ENCODE data around the genes LAMTOR4, ZCWPW1 and MEPCE.

DNA sequence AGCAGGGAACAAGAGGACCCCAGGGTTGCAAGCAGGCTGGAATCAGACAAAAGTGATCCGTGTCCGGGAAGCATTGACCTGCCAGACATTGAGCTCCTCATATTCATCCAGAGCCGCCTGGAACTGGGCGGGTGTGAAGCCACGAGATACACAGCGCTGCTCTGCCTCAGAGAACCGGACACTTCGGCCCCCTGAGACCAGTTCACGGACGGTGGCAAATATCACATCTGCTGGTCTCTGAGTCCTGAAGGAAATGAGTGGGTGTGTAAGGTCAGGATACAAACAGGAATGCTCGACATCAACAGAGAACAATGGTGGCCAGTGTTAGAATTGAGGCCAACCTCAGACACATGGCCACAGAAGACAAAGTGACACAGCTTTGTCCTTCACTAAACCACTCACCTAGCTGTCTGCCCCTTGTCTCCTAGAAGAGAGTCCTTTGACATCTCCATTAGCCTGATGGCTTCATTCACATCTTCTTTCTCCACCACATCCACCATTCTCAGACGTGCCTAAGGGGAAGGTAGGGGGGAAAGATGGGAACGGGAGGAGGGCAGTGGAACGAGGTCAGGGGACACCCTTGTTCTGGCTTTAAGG, 4.2 kb downstream of the COPS6 start:
- PRO-cap, result no peak

DNA sequence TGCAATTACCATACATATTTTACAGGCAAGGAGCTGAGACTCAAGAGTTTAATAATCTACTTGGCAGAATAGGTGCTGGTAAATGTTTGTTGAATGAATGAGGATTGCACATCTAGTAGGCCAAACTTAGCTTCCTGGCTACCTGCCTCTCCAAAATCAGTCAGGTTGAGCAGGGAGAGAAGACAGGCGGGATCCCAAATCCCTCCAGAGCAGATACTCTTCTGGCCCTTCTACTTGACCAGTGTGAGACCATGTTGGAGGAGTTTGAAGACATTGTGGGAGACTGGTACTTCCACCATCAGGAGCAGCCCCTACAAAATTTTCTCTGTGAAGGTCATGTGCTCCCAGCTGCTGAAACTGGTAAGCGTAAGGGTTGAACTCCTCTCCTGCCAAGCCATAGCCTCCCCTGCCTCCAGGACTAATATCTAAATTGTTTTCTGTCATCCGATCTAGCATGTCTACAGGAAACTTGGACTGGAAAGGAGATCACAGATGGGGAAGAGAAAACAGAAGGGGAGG, 2.4 kb upstream of the MBLAC1 start:
- PRO-cap, result no peak

GRCh38 chr7:100127342-100127878, 643 bp downstream of the MBLAC1 start:
- PRO-cap, result bidirectional peak, plus-strand start at chr7:100127751, minus-strand start at chr7:100127800

DNA sequence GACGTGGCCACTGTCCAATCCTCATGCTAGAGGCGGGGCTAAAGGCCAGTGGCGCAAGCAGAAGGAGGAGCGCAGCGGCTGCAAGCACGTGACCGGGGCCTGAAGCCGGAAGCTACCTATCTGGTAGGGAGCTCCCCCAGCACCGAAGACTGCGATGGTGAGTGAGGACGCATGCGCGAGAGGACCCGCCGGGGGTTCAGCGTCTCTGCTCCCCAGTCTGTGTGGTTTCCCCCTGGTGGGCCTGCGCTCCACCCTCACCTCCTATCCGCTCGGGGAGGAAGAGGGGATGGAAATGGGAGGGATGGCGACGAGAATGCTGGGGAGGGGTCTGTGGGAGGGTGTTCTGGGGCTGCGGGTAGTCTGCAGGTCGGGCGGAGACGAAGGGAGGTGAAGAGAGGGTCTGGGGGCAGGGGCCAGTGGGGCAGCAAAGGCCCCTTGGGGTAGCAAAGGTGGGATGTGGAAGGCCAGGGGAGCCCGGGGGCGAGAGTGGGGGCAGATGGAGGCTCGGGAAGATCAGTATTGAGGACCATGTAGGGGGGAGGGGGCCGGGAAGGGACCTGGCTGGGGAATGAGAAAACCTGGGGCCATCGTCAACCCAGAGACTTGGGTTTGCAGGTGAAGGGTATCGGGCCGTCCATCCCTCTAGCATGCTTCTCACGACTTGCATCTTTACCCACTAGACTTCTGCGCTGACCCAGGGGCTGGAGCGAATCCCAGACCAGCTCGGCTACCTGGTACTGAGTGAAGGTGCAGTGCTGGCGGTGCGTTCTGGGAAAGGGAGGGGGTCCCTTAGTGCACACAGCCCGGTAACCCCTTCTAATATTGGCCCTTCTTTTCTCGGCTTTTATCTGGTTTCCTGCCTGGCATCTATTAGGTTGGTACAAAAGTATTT, at the start of gene LAMTOR4:
Gene LAMTOR4 (plus strand): TSS at position 100 of the 892 bp plus-strand sequence.
- PRO-cap, result bidirectional peak, plus-strand start at position 145 of the sequence, minus-strand start outside the sequence

- PRO-cap, result no peak
Observed at GRCh38 chr7:100171054-100171868, 2.8 kb upstream of the GAL3ST4 start.

- PRO-cap, result no peak
Observed at GRCh38 chr7:100344497-100345274, 13.2 kb upstream of the PILRB start.

- PRO-cap, result no peak
Observed at GRCh38 chr7:100352168-100352721, 5.7 kb upstream of the PILRB start.

- PRO-cap, result no peak
Observed at GRCh38 chr7:100359281-100359710, 1.4 kb downstream of the PILRB start.

- PRO-cap, result bidirectional peak, plus-strand start at chr7:100372493, minus-strand start at chr7:100372367
Observed at GRCh38 chr7:100372255-100373089, 815 bp upstream of the PILRA start.

DNA sequence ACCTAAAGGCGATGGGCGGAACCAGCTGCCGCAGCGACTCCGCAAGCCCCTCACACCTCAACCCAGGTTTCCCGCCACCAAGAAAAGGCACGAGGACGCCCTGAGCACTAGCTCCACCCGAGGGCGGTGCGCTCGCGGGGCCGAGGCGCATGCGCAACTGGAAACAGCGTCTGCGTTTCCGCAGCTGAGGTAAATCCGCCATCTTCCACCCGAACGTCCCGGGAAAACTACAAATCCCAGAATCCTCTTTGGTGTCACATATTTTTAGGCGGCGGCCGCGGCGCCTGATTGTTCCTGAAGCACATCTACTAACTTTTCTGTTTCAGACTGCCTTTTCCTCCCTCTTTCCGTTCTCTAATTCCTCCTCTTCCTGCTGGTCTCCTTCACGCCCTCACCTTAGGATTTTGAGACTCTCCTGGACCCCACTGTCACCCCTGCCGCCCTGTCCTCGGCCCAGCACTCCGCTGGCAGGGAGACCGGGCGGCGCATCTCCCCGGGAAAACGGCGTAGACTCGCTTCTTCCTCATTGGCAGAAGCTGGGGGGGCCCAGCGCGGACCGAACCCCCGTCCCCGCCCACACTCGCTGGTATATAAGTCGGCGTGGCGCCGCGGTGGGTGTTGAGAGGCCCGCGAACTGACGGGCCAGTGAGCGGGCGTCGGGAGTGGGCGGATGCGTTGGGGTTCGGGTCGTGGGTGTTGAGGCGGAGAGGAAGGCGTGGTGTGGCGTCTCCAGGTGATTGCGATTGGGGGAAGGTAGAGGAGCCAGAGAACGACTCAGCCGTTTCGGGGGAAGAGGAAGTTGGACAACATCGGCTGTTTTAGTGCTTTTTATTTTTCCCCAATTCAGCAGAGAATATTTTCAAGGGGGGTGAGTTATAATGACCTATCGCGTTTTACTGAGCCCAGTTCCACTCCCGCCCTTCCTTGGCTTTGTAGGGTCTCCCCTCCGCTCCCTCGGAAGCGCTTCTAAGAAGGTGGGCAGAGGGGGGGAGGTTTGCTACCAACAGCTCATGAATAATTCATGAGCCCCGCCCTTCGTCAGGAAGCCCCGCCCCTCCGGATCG, at the start of gene ZCWPW1:
Gene ZCWPW1 (minus strand): TSS at position 531 of the 1,064 bp plus-strand sequence.
- PRO-cap, result bidirectional peak, plus-strand start at position 169 of the sequence, minus-strand start at position 130 of the sequence; bidirectional peak, plus-strand start at position 291 of the sequence, minus-strand start at position 229 of the sequence; bidirectional peak, plus-strand start at position 459 of the sequence, minus-strand start at position 466 of the sequence; bidirectional peak, plus-strand start at position 618 of the sequence, minus-strand start at position 636 of the sequence; bidirectional peak, plus-strand start outside the sequence, minus-strand start at position 968 of the sequence

GRCh38 chr7:100429237-100429957, at the start of gene MEPCE:
TSS of gene MEPCE (plus strand) at chr7:100429831.
- PRO-cap, result bidirectional peak, plus-strand start at chr7:100429447, minus-strand start at chr7:100429140; bidirectional peak, plus-strand start at chr7:100429764, minus-strand start at chr7:100429683

DNA sequence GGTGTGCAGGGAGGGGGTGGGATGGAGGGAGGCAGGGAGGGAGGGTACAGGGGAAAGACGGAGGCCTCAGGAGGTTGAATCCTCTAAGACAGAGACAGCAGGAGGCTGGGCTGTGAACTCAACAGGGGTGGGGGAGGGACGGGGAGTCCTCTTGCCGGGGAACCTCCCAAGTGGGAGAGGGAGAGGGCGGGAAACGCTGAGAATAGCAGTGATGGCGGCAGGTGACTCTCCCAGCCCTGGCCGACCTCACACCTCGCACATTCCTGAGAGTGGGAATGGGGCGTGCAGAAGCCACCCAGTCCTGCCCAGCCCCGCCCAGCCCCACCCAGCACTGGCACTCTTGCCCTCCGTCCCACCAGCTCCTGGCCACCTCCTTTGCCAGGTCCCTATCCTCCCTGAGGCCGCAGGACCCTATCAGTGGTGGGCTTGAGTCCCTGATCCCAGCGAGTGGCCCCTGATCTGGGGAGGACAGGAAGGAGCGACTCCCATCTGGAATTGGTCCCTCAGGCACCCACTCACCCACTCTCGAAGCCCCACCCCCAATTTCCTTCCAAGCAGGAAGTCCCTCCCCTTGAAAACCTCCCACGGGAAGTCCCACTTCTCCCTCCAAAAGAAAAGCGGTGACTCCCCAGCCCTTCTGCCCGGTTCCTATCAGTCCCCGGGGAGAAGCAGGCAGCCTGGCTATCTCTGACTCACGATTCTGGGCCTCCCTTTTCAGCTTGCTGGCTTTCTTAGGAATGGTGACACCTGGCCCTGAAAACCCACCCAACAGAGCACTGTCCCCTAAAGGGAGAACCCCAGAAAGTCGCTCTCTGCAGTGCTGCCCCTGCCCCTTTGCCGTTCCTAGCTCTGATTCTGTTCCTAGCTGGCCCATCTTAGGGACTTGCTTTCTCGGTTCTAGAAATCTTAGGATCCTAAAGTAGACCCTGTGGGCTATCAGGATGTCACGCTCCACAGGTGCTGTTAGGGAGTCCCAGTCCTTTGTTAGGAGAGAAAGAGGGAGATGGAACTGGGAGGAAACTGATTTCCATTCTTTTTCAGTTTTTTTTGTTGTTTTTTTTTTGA, 6.3 kb downstream of the TSC22D4 start:
- PRO-cap, result no peak

DNA sequence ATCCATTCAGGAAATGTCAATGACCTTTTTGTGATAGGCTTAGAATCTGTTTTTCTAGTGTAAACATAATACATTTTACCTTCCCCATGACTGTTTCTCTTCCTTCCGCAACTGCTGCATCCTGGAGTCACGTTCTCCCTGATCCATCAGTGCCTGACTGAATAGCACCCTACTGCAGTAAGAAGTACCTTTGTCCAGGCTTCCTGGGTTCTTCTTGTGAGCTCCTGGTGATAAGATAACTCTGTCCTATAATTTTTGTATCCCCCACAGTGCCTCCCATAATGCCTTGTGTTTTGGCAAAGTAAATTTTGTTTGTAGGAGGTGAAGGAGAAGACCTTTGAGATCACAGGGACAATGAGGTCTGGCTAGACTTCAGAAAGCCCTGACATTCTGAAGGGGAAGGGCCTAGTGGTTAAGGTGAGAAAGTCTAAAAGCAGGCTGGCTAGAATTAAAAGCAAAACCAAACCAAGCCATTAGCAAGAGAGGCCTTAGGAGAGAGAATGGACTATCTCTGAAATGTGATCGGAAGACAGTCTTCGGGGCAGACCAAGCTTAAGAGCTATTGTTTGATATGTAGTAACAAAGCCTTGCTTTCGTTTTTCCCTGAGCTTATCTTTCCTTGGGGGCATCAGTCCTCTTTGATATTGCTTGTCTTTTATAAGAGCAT, 7.5 kb downstream of the AGFG2 start:
- PRO-cap, result bidirectional peak, plus-strand start at position 149 of the sequence, minus-strand start outside the sequence

- PRO-cap, result bidirectional peak, plus-strand start at chr7:100547230, minus-strand start at chr7:100547091
Observed at GRCh38 chr7:100546996-100547417, 8.0 kb downstream of the AGFG2 start.

- PRO-cap, result no peak
Observed at GRCh38 chr7:100572557-100572892, 1.2 kb downstream of the SAP25 start.

GRCh38 chr7:100574309-100575606, 1.1 kb upstream of the SAP25 start:
- PRO-cap, result no peak

GRCh38 chr7:100604986-100606075, 3.2 kb downstream of the PCOLCE start:
- PRO-cap, result no peak

DNA sequence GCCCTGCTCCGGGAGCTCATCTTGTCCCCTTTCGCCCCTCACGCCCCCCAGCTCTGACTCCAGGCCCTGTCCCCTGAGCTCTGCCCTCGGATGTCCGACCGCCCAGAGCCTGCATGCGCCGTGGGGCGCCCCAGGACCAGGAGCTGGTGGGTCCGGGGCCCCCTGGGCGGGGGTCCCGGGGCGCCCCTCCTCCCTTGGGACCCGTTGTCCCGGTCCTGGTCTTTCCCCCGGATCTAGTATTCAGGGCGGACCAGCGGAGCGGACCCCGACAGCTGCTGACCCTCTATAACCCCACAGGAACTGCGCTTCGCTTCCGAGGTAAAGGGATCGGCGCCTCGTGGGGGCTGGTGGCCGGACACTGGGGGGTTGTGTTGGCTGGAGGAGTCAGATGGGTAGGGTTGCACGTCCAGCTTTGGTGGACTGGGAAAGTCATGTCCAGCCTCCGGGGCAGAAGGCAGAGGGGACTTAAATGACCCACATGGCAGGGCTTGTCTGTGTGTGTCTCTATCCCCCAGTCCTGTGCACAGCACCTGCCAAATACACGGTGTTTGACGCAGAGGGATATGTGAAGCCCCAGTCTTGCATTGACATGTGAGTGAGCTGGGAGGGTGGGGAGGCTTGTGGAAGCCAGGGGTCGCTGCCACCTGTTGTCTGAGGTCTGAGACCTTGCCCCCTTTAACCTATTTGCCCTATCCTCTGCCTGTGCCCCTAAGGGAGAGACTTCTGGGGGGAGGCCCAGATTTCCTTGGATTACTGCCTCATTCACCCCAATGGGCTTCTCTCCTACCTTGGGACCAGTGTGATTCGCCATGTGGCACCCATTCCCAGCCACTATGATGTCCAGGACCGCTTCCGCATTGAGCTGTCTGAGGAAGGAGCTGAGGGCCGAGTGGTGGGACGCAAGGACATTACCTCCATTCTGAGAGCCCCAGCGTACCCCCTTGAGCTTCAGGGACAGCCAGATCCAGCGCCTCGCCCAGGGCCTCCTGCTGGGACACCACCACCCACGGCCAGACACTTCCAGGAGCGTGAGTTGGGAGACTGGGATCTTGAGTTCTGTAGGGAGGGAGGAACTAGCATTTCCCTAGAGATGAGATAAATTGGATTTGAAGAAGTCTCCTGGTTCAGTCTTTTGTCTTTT, 709 bp downstream of the MOSPD3 start:
- PRO-cap, result no peak

DNA sequence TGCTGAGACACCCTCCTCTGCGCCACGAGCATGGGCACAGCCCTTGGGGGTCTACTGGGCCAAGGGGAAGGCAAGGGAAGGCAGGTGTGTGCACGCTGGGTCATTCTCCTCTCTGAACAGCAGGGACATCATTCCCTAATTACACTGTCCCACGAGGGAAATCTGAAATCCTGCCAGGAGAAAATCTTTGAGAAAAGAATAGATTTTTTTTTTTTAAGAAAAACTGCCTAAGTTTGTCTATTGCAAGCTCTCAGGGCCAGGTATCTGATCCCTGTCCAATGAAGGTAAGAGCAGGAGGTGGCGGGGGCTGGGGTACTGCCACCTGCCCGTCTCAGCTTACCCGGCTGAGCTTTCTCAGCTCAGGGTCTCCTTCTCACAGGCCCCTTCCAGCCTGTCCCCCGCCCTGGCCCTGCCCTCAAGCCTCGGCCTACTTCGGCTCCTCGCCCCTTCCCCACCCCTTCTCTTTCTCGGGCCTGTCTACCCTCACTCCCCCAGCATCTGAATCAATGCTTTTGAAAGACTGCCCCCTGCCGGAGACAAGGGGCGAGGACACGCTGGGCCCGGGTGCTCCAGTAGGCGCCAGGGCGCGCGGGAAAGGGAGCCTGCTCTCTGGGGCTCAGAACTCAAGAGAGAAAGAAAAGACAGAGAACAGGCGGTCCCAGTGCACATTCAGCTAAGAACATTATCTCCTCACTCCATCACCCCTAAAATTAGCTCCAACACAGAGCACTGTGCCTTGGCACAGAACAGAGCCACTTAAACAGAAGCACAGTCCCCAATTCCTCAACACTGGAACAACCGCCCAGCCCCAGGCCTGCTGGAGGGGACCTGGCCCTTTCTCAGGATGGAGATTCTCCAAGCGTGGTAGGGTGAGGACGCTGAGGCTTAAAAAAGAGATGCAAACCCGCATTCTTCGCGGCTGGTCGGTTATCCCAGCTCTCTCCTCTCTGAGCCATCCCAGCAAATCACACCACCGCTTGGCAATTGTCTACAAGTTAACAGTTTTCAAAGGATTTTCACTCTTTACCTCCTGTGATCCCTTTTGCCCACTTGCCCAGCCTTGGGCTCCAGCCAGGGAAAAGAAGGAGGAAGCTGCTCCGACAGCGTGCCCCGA, 2.4 kb downstream of the GIGYF1 start:
- PRO-cap, result no peak

- PRO-cap, result no peak
Observed at GRCh38 chr7:100693351-100693597, 776 bp downstream of the GIGYF1 start.